ENCODE results near the genes RNF144A and KIDINS220.

DNA sequence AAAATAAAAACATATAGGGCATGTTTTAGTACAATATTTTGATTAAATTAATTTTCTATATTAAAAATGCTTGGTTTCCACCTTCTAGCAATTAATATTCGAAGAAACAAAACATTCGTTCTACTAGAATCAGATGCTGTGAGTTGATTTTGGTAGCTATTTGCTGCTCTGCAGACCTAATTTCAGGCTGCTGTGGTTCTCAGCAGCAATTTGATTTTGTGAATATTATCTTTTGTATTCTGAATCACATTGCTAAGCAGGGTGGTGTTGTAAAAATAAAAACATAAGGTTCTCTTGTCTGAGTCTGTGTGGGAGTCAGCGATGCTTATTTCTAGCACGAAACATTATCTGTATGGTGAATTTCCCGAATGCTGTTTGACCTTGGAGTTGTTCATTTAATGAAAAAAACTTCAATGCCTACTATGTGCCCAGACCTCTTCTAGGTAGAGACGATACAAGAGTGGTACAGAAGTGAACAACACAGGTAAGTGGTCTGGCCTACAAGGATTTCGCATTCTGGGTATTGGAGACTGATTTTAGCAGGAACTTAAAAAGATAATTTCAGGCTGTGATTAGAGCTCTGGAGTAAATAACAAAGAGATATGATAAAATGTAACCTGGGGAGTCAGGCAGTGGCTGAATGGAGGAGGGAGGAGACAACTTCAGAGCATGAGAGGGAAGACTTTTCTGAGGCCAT lies 8.4 kb upstream of the DCDC2C start:
- PRO-cap: no peak

GRCh38 chr2:3704038-3704516 lies 702 bp downstream of the DCDC2C start:
- PRO-cap: no peak

GRCh38 chr2:3706955-3707332 lies 3.6 kb downstream of the DCDC2C start:
- PRO-cap: no peak

- PRO-cap: no peak
Measured at GRCh38 chr2:5059058-5059334, 633.2 kb upstream of the SOX11 start.

DNA sequence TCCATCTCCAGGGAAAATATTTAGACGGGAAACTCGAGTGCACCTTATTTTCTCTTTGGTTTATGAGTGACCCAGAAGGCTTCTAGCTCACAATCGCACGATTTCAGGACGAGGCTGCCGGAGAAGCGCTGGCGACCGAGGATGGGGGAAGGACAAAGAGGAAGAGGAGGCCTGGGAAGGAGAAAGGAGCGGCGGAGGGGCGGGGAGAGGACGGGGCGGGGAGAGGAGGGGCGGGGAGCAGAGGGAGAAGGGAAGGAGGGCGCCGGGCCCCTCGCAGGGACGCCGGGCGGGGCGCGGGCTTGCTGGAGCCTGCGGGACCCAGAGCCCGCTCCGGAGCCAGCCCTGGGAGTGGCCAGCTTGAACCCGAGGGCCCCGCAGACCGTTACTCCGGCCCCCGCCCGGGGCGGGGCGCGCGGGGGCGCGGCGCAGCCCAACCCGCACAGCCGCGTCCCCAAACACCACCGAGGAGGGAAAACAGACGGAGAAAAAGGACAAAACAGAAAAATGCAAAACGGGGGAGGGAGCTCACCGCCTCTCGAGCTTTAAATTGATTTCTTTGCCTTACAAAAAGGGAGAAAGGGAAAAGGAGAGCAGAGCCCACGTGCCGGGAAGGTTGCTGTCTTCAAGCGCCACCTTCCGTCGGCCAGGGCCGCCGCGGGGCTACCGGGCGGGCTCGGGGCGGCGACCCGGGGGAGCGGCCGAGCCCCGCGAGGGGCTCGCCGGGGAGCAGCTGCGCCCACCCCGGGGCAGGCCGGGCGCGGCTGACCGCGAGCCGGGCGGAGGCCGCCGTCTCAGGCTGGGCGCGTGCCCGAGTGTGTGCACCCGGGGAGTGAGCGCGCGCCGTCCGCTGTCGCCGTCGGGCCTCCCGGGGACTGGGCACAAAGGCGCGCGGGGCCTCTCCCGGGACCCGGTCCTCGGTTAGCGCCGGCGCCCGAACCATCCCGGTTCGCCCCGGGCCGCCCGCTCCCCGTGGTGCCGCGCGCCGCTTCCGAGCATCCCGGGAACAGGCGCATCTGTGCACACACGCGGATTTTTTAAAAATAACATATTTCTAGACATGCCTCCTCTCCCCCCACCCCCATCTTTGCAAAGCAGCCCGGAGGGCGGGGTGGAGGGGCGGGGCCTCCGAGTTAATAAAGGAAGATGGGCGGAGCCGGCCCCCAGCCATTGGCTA lies 653 bp upstream of the SOX11 start:
- PRO-cap: no peak

- PRO-cap: no peak
Measured at GRCh38 chr2:6812998-6813611, 52.6 kb downstream of the CMPK2 start.

DNA sequence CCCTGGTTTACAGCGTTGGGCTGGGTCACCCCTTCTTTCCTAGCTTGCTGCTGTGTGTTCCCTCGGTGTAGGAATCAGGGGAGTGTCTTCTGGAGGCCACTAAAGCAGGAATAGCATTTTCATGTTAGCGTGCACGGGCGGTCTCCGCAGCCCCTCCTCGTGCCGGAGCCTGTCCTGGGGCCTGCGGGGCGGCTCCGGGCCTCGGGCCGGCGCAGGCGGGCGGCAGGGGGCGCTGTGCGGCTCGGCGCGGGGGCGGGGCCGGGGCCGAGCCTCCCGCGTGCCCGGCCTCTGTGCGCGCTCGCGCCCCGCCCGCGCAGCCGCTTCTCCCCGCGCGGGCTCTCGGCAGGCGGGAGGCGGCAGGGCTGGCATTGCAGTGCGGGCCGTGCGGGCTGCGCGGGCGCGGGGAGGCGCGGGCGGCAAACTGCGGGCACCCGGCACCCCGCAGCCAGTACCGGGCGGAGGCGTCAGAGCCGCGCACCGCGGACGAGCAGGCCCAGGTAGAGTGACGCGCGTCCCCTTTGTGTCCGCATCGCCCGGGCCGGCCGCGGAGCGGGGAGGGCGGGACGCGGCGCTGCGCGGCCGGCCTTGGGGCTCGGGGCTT lies at the start of gene RNF144A:
RNF144A (plus strand) TSS at position 287 of the 601 bp plus-strand sequence.
- PRO-cap: bidirectional peak, plus-strand start at position 349 of the sequence, minus-strand start at position 176 of the sequence

DNA sequence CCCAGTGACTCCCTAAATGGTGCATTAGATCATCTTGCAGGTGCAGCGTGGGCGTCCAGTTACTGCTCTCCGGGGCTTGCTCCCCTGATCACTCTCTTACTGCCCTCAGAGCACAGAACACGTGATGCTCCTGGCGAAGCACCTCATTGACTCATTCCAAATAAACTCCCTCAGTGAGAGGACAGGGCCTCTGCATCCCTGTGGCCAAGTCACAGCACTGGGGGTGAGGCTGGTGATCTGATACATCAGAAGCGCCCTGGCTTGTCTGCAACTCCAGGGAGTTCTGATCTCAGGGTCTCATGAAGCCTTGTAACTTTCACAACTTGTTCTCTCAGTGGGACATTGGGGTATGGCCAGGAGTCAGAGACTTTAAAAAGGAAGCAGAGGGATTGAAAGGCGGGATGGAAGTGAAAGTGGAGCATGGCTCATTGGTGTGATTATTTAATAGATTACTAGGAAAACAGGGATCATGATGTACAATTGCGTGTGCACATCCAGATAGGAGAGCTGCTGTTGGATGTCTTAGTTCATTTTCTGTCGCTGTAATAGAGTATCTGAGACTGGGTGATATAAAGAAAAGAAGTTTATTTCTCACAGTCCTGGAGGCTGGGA lies 41.8 kb downstream of the RNF144A start:
- PRO-cap: no peak

DNA sequence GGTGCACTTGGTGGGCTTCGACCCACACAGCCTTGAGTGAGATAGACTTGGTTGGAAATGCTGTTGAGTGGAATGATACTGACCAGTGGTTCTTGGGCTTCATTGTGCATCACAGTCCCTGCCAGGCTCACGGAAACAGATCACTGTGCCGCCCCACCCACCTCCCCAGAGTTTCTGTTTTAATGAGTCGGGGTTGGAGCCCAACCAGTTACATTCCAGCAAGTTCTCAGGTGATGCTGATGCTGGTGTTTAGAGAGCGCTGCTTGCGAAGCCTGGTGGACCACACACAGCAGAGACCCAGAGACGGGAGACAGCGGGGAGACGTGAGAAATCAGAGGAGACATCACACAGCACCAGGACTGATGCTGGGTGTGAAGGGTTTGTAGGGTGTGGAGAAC lies 74.9 kb downstream of the RNF144A start:
- PRO-cap: no peak

DNA sequence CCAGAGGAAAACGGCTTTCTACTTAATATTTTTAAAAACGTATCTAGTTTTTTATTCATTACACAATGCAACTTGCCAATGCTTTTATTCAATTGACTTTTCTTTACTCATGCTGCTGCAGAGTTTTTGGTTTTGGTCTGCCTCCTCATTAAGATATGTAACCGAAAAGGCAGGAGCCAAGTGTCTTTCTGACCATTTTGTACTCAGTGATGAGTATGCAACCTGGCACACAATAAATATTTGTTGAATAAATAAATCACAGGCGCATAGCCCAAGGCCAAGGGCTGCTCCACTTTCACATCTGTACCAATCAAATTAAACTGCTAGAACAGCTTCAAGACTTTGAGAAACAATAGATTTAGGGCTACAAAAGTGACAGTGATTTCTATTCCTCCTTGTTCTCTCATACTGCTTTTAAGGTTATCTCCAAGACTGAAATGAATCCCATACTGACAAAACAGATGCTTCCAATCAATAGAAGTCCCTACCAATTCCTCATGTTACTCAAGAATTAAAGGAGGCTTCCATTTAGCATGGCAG lies 828.2 kb downstream of the RNF144A start:
- PRO-cap: no peak

DNA sequence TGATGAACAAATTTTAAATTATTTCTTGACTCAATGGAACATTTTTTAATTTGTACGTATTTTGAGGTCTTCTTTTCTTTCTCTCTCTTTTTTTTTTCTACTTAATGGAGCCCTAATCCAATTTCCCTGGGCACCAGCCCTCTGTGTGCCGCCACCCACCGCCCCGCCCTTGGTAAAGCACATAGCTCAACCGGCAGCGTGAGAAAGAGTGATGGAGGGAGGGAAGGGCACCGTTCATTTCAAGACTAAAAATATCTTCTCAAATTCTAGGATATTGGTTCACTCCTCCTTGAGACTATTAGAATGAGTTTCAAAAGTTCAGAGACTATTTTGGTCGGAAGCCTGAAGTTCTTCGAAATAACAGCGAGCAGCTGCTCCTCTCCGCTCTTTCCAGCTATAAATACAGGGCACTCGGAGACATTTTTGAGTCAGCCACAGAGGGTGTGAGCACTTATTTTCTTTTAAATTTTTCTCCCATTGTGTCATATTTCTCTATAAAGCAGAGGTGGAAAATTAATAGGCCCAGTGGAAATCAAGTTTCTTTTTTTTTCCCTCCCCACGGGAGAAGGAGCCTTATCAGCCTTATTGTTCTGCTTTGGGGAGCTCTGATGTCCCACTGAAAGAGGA lies 731.7 kb upstream of the ID2 start:
- PRO-cap: no peak

GRCh38 chr2:8661762-8661982 lies 20.2 kb upstream of the ID2 start:
- PRO-cap: no peak

- PRO-cap: no peak
Measured at GRCh38 chr2:8677343-8677608, 4.6 kb upstream of the ID2 start.

DNA sequence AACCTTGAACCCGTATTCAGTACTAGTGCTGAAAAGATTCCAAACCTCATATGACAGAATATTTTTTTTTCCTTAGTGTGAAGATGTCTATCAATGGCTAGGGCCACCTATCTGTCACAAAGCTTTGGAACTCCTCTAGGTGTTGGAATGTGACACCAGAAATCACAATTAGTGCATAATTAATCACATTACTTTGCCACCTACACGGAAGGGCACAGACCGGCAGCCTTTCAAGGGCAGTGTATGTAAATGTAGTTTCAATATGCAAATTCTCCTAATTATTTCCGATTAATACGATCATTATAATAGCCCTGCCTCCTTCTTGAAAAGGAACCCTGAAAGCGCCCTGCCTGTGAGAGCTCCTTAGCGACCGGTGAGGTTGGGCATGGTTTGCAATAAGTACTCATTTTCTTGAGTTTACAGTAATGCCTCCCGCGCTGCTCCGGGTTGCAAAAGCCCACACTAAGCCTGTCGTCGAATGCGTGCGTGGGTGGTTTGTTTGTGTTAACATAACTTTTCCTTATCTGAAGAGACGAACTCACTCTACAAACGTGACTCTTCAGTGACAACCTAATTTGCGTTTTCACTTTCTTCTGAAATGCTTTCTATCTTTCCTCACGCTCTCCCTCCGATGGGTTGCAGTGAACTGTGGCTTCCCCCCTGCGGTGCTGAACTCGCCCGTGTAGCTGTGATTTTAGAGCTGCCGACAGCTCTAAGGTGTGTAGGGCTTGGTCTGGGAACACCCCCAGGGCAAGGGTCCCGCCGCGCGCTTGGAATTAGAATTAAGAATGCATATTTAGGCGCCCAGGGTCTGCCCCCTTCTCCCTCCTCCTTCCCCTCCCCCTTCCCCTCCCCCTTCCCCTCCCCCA lies 773 bp upstream of the ID2 start:
- PRO-cap: bidirectional peak, plus-strand start at position 407 of the sequence, minus-strand start at position 372 of the sequence; unidirectional peak, minus-strand start at position 670 of the sequence

DNA sequence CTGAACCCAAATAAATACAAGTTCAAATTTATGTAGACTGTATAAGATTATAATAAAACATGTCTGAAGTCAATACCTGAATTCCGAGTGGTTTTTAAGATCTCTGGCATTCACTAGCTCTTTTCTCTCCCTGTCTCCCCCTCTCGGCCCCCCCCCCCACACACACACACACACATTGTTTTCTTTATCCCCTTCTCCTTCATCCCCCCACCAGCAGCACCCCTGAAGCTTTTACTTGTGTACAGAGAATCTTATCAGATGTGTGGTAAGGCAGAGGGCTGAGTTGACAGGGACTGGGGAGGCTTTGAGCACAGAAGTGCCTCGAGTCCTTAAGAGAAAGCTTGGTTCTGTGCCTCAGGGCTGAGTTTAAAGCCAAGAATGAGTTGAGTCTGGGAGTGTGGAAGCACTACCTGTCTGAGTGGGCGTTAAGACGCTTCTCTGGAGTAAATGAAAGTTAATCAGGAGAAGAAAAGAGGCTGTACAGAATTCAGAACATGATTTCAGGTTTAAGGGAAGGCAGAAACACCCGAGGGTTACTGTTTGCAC lies 2.6 kb downstream of the ID2 start:
- PRO-cap: bidirectional peak, plus-strand start at position 497 of the sequence, minus-strand start at position 237 of the sequence

DNA sequence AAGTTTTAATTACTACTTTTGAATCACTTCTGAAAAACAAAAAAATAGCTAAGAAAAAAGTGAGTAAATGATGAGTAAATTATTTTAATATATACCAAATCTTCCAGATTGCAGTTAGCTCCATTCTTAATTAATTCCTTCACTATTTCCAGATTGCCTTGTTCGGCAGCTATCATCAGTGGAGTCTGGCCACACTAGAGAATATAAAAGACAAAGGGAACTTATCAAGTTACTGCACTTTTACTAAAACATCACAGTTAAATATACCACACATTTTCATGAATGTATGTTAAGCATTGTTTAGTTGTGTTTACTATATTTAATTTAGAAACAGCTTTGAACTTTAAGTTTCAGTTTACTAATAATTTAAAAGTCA lies 18.8 kb downstream of the KIDINS220 start:
- PRO-cap: no peak

GRCh38 chr2:8821151-8821624 lies 16.2 kb downstream of the KIDINS220 start:
- PRO-cap: no peak

GRCh38 chr2:8836793-8837137 lies 648 bp downstream of the KIDINS220 start:
- PRO-cap: no peak

- PRO-cap: unidirectional peak, minus-strand start at chr2:8837592
Measured at GRCh38 chr2:8837138-8838096, at the start of gene KIDINS220. TSS of gene KIDINS220 (minus strand) at chr2:8837613.

GRCh38 chr2:8863269-8864082 lies 26.1 kb upstream of the KIDINS220 start:
- PRO-cap: no peak